Endothelial cell of umbilical vein (primary cell): ENCODE data around the gene SCART1.

- PRO-cap, result no peak
CAGE:
- cytosol, long polyA minus RNA, result no peak
- cytosol, long polyA plus RNA, result no peak
- long polyA plus RNA, result no peak
- nucleus, long polyA minus RNA, result no peak
- nucleus, long polyA plus RNA, result no peak
These were observed 11.0 kb downstream of the CALY start for GRCh38 chr10:133325212-133326575.

GRCh38 chr10:133334561-133335341, 1.9 kb downstream of the CALY start:
- PRO-cap, result no peak
CAGE:
- cytosol, long polyA minus RNA, result no peak
- cytosol, long polyA plus RNA, result no peak
- long polyA plus RNA, result no peak
- nucleus, long polyA minus RNA, result no peak
- nucleus, long polyA plus RNA, result no peak

DNA sequence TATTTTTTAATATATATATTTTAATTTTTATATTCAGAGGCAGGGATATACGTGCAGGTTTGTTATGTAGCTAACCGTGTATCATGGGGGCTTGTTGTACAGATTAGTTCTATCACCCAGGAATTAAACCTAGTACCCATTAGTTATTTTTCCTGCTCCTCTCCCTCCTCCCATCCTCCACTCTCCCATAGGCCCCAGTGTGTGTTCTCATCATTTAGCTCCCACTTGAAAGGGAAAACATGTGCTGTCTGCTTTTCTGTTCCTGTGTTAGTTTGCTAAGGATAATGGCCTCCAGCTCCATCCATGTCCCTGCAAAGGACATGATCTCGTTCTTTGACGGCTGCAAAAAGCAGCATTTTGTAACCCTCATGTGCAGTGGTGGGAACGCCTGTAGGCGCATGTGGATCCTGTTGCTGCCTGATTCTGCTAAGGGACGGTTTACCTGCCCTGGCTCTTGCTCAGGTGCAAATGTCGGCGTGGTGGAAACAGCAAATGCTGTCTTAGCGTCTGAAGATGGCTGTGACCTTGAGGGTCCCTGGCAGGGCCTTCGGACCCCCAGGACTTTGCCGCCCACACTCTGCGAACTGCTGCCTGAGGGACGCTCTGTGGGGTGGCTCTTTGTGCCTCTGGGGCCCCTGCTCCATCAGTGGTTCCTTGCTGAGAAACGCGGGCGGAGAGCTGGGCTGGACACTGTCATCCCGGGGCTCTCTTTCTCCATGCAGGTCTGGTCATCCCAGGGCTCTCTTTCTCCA, 5.7 kb upstream of the MTG1 start:
- PRO-cap, result no peak
CAGE:
- cytosol, long polyA minus RNA, result no peak
- cytosol, long polyA plus RNA, result no peak
- long polyA plus RNA, result no peak
- nucleus, long polyA minus RNA, result no peak
- nucleus, long polyA plus RNA, result no peak

- PRO-cap, result no peak
CAGE:
- cytosol, long polyA minus RNA, result no peak
- cytosol, long polyA plus RNA, result no peak
- long polyA plus RNA, result no peak
- nucleus, long polyA minus RNA, result no peak
- nucleus, long polyA plus RNA, result no peak
These were observed at the start of gene SCART1 for GRCh38 chr10:133453874-133454146. TSS of gene SCART1 (plus strand) at chr10:133453945.

DNA sequence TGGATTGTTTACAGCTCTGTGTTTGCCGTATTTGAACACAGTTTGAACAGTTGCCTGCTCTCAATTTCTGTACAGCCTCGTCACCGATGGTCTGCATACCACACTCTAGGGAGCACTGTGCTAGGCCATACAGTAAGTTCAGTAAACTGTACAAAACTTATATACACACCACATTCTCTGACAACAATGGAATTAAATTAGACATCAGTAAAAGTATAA, 11.1 kb upstream of the CYP2E1 start:
- PRO-cap, result no peak
CAGE:
- cytosol, long polyA minus RNA, result no peak
- cytosol, long polyA plus RNA, result no peak
- long polyA plus RNA, result no peak
- nucleus, long polyA minus RNA, result no peak
- nucleus, long polyA plus RNA, result no peak